Metastatic Liver Carcinoma in the Adrenal Gland (tissue), 2 donors: ENCODE measurements around the genes ABL2 and MR1.

DNA sequence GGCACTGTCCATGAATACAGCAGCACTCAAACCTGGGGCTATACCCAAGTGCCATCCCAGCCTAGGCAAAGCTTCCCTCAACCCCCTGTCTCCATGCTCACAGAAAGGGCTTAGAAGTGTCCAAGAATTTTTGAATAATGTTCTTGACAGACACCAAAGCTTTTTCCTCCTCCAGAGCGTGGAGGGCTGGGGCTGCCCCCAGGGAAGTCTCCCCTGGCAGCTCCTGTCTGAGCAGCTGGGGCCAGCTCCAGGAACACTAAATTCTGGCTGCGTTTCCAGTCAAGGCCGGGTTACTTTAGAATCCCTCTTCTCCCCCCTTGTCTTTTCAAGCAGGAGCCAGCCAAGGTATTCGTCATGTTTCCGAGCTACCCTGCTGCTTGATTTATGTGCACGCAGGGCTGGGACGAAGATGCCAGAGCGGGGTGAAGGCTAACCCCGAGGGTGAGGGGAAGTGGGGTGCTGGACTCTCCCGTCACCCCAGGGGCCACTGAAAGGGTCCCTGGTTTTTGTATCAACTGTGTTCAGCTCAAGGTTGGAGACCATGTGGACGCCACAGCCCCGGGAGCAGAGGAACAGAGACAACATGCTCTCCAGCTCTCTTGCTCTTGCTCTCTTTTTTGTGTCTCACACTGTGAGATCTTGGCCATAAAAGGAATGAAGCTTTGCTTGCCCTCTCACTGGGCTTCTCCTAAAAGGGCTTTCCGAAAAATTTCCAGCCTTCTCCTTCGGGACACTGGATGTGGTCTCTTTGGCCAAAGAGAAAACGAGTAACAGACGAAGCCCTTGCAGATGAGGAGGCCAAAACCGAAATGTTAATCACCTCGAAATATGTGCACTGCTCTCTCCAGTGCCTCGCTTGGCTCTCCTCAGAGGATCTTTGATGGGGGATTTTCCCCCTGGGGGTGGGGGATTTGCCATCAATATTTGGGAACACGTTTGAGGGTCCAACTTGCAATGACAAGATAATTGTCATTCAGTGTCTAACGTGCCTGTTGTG is 68.2 kb upstream of the ANGPTL1 start:
- PRO-cap, 2 experiments, result no peak in any of the 2 experiments

DNA sequence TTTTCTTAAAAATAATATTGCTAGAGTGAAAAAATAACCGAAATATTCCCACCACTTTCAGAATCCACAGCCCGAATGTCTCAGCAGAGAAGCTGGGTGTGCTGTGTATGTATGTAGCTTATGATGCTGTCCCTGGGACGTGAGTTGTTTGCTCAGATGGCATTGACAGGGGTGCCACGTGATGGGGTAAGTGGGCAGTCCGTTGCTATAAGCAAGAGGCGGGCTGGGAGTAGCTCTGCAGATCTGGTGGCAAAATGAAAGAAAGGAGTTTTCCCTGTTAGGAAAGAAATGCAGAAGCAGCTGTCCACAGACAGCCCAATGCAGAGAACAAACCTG is 3.8 kb upstream of the FAM20B start:
- PRO-cap, 2 experiments, result no peak in any of the 2 experiments

DNA sequence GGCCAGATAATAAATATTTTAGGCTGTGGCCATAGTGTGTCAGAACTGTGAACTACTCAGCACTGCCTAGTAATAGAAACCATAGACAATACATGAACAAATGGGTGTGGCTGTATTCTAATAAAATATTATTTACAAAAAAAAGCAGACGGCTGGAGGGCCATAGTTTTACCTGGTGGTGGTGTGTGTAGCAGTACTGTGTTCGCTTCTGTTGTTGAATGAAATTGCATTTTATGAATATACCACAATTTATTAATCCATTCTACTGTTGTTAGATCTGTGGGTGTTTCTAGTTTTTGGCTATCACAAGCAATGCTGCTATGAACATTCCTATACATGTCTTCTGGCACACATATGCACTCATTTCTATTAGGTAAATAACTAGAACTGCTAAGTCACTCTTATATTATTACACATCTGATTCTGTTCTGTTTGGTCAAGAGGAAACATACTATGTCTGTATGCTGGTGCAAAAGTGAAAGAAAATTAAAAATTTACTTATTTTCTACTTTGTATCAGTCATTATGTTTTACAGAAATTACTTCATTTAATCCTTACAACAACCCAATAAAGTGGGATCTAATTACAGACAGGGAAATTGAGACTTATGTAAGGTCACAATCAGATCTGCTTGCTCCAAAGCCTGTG is 43.4 kb downstream of the TOR3A start:
- PRO-cap, 2 experiments, result no peak in any of the 2 experiments

- PRO-cap, 2 experiments, result no peak in any of the 2 experiments
Measured at GRCh38 chr1:179226770-179227977, 2.3 kb downstream of the ABL2 start.

- PRO-cap, 2 experiments, result peak in 2 of 2 experiments; most common minus-strand start chr1:179229672 (in 2)
Measured at GRCh38 chr1:179229179-179230246, at the start of gene ABL2. ABL2 (minus strand) TSS chr1:179229677.

GRCh38 chr1:179292420-179292963 is 1.1 kb upstream of the SOAT1 start:
- PRO-cap, 2 experiments, result peak in 2 of 2 experiments; most common plus-strand start chr1:179292689 (in 2)

DNA sequence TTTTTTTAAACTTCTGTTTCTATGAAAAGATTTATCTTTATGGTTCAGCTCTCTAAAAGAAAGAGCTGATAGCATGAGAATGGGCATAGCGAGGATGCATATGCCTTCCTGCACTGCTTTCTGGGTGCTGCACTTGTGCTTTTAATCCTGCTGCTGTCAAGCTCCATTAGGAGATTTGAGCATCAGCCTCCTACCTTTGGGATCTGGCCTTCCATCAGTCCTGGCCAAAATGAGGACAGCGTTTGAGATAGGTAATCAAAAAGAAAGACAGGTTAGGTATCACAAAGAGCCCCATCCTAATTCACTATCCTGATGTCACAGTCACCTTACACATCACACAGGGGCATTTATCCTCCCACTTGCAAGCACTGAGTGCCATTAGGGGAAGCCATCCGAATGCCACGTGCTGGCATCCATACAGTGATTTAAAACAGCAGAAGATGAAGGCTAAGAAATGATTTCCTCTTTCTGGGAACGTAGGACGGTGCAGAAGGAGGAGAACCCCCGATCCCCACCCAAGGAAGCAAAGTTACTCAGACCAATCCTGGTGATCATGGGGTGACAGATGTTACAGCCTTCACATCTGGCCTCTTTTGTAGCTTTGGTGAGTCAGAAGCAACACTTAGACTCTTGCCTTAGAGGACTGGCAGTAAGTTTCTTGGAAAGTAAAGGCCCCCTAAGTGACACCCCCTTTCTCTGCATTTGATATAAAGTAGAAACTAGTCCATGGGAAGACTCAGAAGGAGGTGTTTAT is 13.1 kb upstream of the FAM163A start:
- PRO-cap, 2 experiments, result no peak in any of the 2 experiments

DNA sequence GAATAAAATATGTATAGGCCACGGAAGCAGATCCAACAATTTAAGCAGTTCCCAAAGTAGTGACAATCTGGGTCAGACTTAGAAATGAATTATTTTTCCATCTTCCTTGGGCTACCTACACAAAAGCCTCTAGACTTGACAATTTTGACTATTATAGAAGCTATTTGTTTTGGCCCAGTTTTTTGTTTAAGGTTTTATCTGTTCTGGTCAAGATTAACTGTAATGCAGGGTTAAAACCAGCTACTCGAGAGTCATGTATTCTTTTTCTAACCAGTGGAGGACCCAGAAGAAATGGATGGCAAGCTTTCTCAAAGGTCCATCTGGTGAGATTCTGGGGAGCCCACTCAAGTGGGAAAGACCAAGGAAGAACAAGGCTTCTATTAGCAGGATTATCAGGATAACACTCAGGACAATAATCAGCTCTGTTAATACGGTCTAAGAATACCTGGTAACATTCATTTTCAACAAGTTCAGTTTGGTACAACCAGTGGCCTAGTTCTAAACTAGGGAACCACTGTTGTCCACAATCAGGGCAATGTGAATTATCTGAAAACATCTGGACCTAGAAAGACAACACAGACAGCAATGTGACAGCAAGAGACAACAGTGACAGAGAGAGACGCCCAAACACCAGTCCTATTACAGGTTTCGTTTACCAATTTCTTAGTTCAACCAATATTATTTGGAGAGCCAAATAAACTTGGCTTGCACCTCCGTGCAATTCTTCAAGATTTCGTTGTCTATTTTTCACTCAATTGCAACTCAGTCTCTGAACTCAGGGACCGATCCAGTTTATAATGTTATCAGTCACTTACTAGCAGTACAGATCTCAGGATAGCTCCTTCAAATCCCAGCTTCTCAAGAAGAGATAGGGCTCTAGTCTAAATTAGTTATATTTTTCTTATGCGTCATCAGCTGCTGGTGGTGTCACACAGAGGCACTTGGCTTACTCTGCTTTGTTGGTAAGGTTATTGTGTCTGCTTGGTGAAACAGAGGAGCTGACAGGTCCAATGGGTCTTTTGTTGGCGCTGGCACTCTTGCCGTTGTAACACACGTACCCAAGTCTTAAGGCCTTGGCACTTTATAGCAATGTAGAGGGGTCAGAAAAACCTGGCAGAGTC is 12.6 kb downstream of the TOR1AIP2 start:
- PRO-cap, 2 experiments, result no peak in any of the 2 experiments

DNA sequence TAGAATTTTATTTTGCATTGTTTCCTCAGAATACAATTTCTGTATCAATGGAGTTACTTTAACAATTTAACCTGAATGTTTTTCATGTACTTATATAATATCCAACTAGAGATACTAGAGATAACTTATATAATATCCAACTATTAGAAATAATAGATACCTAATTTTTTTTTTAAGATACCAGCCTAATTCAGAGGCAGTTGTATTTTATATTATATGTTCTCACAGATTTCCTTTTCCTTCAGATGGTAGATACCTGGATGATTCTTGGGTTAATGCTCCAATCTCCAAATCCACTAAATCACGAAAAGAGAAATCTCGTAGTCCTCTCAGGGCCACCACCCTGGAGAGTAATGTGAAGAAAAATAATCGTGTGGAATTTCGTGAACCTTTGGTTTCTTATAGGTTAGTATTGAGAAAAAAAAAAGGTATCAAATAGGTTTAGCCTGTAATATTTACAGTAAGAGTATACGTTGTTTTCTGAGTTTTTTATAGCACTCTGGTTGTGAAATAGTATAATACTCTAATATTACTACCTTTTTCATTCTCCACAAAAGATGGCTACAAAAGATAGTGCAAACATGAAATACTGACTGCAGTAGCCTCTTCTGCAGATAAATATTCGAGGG is 37.3 kb downstream of the CEP350 start:
- PRO-cap, 2 experiments, result no peak in any of the 2 experiments

- PRO-cap, 2 experiments, result no peak in any of the 2 experiments
Measured at GRCh38 chr1:180002896-180003654, 48.5 kb downstream of the CEP350 start.

- PRO-cap, 2 experiments, result no peak in any of the 2 experiments
Measured at GRCh38 chr1:180093981-180094266, 60.7 kb upstream of the QSOX1 start.

- PRO-cap, 2 experiments, result no peak in any of the 2 experiments
Measured at GRCh38 chr1:180211032-180211561, 19.0 kb upstream of the LHX4 start.

DNA sequence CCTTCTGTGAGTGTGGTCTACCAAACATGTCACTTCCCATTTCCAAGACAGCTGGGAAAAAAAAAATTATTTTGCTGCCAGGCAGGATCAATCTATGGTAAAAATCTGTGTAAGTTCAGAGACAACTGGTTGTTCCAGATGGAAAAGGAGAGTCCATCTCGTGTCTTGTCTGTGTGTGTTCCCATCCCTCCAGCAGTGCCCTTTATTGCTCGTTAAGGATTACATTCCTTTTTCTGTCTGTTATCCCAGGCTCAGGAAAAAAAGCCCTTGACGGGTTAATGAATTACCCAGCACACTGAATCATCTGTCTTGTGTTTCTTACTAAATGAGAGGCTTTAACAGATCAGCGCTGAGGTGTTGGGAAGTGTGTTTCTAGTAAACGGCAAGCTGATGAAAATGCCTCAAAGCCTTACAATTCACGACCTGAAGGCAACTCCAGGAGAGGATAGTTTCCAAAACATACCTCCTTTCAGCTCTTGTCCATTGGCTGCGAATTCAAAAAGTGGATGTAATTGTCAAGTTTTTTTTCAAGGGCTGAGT is 33.2 kb upstream of the XPR1 start:
- PRO-cap, 2 experiments, result no peak in any of the 2 experiments

- PRO-cap, 2 experiments, result no peak in any of the 2 experiments
Measured at GRCh38 chr1:180603027-180603664, 28.7 kb upstream of the XPR1 start.

- PRO-cap, 2 experiments, result no peak in any of the 2 experiments
Measured at GRCh38 chr1:180609539-180610047, 22.2 kb upstream of the XPR1 start.

DNA sequence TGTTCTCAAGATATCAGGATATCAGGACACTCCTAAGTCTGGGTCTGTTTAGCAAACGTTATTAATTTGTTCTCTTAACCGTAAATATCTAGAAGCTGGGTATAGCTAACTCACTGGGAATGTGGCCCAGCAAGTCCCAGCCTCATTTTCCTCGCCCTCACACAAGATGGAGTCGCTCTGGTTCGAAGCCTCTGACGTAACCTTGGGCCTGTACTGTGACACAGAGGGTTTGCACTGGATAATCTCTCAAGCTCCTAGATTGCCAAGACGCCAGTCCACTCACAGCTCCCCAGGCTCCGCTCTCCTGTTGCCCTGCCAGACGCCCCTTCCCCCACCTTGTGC is 1.2 kb upstream of the KIAA1614 start:
- PRO-cap, 2 experiments, result no peak in any of the 2 experiments

DNA sequence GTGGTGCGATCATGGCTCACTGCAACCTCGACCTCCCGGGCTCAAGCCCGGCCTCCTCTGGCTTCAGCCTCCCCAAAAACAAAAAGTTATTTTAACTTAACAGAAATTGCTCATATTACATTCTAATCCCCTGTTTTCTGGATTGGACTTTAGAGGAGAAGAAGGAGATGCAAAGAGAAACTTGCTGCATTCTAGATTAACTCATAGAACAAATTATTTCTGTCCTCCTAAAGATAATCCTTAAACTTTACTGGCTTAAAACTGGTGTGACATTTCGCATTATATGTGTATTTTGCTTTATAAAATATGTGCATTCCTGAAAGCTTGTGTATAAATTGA is 953 bp downstream of the KIAA1614 start:
- PRO-cap, 2 experiments, result no peak in any of the 2 experiments

DNA sequence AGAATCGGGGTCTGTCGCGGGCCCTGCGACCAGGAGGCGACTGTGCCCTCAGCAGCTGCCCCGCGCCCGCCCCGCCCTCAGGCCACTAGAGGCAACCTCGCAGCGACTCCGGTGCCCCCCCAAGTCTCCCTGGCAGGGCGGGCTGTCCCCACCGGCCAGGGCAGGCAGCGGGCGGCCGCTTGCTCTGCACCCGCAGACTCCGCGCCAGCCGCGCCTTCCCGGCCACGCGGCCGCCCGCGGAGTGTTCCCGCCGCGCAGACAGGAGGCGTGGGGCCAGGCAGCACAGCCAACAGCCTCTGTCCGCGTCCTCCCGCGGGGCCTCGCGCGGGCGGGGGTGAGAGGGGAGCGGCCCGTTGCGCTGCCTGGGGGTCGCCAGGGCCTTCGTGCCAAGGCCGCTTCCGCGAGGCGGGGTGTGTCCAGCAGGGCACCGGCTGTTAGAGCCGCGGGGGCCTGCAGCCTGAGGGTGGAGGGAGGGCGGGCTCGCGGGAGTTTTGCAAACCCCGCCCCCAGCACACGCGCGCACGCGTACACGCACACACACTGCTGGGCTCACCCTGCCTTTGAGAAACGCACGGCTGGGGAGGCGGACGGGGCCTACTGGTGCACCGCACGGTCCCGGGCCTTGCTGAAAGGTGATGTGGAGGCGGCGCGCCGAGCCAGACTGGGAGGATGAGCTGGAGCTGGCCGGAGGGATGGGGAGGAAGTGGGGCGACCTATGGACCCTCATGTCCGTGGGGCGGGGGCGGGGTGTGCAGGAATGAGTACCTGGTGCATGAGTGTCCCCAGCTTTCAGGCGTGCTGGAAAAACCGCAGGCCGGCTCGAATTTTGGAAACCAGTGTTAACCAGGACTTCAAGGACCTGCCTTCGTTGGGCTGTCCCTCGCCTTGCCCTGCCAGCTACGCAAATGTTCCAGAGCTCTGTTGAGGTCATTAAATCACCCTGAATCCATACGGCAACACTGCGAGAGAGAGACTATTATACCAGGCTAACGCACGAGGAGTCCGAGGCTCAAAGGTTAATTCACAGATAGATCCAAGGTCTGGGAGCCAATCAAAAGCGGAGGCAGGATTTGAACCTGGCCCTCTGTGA is 41.6 kb downstream of the KIAA1614 start:
- PRO-cap, 2 experiments, result peak in 2 of 2 experiments; most common plus-strand start position 563 of the sequence (in 2); most common minus-strand start position 436 of the sequence (in 2)

DNA sequence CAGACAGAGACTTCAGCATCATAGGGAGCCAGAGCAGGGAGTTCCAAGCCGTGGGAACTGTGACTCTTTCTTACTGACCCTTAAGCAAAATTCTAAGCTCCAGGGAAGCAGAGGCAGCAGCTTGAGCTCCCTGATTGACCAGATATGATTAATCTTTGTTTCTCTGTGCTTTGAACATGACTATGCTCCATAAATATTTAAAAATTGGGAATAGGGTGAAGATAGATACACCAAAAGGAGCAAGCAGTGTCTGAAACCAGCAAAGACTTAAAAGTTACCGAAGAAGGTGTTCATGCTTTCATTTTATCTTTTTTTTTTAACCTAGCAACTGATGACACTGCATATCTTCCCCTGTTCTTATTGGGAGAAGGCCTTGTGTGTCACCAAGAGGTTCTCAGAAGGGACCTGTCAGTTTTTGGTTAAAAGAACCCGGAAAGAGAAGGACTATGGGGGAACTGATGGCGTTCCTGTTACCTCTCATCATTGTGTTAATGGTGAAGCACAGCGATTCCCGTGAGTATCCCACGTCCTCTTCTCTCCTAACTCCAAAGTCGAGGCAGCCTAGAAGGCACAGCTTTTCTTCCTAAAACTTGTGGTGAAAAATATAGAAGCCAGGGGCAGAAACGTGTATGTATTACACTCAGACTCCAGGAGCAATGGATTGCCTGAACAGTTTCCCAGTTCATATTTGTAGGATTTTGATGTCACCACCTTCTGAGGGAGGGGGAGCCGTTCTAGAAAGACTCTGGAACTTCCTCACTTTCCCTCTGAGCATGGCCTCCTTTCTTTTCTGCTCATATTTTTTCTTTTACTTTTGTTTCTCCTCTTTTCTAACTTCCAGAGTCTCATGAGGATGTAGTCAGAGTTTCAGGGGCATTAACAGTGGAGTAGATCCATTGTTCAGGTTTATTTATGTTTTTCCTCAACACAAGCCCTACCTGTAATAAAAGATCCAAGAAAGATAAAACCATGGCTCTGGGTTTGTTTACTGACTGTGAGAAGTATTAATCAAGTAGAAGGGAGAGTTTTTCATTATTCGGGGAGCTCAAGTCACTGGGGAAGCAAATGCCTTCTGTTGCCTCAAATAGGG is at the start of gene MR1:
MR1 (plus strand) TSS at position 422 of the 1,090 bp plus-strand sequence.
- PRO-cap, 2 experiments, result peak in 2 of 2 experiments; most common plus-strand start position 434 of the sequence (in 2); most common minus-strand start position 276 of the sequence (in 1)

DNA sequence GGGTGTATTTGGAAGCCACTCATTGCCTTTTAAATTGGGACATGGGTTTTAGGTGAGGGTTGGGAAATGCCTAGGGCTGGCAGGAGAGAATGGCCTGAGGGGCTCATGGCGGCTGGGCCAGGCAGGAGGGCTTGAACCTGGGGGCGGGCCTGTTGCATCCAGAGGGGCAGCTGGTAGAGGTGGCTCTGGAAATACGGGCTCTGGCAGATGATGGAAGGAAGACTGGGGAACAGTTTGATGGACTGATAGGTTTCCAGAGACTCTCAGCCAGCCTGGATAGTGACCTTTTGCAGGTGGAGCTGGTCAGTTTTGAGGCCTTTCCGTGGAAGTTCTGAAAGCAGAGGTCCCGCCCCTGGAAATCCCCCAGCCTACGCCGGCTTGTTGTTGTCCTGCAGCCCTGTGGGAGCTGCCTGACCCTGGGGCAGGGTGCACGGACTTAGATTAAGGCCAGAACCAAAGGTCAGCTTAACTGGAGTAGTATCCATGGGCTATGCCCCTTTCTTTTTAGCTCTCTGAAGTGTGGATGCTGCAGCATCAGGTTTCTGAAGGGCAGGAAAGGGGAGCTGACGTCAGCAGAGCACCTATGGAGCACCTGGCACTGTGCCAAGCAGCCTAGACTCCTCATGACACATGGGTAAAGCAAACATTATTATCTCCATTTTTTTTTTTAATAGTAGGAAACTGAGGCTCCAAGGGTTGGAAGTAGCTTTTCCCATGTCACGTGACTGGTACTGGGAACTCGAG is 38.4 kb downstream of the IER5 start:
- PRO-cap, 2 experiments, result no peak in any of the 2 experiments